ENCODE data around the gene LSS.

GRCh38 chr21:45432379-45433713 is 27.9 kb downstream of the COL18A1 start:
- PRO-cap = no peak

DNA sequence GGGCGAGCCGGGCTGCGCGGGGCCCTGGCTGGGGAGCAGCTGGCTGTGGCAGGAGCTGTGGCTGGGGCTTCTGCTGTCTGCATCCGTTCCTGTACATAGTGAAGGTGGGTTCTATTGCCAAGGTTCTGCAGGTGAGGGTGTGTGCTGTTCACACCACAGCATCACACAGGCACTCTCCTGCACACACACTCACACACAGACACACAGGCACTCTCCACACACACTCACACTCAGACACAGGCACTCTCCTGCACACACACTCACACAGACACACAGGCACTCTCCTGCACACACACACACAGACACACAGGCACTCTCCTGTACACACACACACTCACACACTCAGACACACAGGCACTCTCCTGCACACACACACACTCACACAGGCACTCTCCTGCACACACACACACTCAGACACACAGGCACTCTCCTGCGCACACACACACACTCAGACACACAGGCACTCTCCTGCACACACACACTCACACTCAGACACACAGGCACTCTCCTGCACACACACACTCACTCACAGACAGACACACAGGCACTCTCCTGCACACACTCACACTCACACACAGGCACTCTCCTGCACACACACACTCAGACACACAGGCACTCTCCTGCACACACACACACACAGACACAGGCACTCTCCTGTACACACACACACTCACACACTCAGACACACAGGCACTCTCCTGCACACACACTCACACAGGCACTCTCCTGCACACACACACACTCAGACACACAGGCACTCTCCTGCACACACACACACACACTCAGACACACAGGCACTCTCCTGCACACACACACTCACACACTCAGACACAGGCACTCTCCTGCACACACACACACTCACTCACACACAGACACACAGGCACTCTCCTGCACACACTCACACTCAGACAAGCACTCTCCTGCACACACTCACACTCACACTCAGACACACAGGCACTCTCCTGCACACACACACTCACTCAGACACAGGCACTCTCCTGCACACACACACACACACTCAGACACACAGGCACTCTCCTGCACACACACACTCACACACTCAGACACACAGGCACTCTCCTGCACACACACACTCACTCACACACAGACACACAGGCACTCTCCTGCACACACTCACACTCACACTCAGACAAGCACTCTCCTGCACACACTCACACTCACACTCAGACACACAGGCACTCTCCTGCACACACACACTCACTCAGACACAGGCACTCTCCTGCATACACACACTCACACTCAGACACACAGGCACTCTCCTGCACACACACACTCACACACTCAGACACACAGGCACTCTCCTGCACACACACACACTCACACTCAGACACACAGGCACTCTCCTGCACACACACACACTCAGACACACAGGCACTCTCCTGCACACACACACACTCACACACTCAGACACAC is 32.5 kb downstream of the COL18A1 start:
- PRO-cap = no peak

DNA sequence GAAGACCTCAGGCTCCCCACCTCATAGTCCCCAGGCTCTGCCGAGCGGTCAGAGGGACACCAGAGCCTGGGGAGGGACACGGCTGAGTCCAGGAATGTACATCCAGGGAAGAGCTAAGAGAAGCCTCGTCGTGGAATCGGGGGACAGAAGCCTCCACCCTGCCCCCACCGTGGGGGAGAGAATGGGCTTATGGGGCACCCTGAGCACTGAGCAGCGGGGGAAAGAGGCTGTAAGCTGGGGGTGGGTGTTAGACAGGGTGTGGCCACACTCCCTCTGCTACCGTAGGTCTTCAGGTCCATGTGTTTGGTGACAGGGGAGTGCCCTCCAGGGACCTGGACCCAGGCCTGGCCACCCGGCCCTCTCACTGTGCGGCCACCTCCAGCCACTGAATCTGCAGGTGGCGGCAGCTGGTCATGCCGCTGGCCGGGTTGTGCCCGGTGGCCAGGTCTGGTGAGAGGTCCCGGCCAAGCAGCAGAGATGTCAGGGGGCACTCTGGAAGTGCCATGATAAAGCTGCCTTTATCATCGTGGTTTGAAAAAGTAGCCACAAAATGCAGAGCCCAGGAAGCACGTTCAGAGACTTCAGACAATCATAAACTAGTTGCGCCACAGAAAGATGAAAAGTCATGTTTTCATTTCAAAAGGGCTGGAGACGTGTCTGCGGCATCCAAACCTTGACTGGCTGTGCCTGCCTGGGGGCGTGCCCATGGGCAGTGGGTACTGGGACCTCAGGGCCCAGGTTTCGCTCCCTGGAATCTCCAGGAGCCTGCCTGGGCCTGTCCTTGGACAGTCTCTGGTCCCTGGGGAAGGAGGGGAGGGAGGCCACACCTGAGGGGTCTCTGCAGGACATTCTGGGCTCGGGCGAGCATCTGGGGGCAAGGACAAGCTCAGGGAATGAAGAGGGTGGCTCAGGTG is 44.7 kb downstream of the COL18A1 start:
- PRO-cap = no peak

DNA sequence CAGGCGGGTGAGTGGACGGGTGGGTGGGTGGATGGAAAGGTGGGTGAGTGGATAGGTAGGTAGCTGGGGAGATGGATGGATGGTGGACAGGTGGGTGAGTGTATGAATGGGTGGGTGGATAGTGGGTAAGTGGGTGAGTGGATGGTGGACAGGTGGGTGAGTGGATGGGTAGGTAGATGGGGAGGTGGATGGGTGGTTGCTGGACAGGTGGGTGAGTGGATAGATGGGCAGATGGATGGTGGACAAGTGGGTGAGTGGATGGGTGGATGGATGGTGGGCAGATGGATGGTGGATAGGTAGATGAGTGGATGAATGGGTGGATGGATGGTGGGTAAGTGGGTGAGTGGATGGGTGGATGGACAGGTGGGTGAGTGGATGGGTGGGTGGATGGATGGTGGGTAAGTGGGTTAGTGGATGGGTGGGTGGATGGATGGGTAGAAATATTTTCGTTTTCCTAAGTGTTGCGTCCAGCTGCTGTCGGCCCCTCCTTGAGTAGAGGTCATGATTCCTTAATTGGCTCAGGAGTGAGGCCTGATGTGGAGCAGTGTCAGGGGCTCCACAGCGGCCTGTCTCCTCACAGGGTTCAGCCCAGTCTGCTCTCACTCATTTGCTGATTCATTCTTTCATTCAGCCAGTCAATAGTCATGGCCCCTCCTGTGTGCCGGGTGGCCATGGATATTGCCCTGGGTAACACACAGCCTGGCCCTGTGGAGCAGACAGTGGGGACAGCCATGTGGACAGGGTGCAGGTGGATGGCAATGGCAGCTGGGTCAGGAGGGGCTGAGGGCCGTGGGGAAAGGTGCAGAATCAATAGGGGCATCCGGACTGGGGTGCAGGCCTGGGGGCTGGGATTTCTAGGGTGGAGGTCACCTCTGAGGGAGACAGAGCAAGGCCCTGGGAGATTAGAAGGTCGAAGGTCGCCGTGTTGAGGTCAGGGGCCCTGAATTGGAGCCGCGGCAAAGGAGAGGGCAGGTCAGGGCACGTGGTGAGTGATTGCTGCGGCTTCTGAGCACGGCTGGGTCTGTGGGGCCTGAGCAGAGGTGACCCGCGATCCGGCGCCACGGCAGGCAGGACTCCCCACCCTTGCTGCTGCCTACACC is 33.8 kb downstream of the SLC19A1 start:
- PRO-cap = no peak

DNA sequence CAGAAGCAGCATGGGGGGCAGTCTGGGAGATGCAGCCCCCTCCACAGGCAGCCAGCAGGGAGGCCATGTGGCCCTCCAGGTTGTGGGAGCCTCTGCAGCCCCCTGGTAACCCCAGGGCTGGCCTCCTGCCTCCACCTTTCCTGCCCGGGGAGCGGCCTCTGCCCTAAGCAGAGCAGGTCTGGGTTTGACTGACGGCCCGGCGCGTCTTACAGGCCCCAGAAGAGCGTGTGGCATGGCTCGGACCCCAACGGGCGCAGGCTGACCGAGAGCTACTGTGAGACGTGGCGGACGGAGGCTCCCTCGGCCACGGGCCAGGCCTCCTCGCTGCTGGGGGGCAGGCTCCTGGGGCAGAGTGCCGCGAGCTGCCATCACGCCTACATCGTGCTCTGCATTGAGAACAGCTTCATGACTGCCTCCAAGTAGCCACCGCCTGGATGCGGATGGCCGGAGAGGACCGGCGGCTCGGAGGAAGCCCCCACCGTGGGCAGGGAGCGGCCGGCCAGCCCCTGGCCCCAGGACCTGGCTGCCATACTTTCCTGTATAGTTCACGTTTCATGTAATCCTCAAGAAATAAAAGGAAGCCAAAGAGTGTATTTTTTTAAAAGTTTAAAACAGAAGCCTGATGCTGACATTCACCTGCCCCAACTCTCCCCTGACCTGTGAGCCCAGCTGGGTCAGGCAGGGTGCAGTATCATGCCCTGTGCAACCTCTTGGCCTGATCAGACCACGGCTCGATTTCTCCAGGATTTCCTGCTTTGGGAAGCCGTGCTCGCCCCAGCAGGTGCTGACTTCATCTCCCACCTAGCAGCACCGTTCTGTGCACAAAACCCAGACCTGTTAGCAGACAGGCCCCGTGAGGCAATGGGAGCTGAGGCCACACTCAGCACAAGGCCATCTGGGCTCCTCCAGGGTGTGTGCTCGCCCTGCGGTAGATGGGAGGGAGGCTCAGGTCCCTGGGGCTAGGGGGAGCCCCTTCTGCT is 30.0 kb downstream of the SLC19A1 start:
- PRO-cap = no peak

GRCh38 chr21:45631897-45632441 is 11.6 kb upstream of the PCBP3 start:
- PRO-cap = no peak

GRCh38 chr21:45972433-45973541 is 8.8 kb upstream of the COL6A1 start:
- PRO-cap = bidirectional peak, plus-strand start at chr21:45972965, minus-strand start at chr21:45972891; bidirectional peak, plus-strand start at chr21:45973241, minus-strand start at chr21:45973077; bidirectional peak, plus-strand start at chr21:45973355, minus-strand start at chr21:45973289

DNA sequence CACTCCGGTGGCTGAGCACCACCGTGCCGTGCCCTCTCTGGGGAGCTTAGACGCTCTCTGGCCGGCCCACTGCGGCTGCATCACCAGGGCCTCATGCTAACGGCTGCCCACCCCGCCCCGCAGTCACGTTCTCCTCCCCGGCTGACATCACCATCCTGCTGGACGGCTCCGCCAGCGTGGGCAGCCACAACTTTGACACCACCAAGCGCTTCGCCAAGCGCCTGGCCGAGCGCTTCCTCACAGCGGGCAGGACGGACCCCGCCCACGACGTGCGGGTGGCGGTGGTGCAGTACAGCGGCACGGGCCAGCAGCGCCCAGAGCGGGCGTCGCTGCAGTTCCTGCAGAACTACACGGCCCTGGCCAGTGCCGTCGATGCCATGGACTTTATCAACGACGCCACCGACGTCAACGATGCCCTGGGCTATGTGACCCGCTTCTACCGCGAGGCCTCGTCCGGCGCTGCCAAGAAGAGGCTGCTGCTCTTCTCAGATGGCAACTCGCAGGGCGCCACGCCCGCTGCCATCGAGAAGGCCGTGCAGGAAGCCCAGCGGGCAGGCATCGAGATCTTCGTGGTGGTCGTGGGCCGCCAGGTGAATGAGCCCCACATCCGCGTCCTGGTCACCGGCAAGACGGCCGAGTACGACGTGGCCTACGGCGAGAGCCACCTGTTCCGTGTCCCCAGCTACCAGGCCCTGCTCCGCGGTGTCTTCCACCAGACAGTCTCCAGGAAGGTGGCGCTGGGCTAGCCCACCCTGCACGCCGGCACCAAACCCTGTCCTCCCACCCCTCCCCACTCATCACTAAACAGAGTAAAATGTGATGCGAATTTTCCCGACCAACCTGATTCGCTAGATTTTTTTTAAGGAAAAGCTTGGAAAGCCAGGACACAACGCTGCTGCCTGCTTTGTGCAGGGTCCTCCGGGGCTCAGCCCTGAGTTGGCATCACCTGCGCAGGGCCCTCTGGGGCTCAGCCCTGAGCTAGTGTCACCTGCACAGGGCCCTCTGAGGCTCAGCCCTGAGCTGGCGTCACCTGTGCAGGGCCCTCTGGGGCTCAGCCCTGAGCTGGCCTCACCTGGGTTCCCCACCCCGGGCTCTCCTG is 22.0 kb downstream of the COL6A1 start:
- PRO-cap = no peak

- PRO-cap = no peak
These were observed 24.6 kb downstream of the COL6A1 start for GRCh38 chr21:46006174-46006563.

DNA sequence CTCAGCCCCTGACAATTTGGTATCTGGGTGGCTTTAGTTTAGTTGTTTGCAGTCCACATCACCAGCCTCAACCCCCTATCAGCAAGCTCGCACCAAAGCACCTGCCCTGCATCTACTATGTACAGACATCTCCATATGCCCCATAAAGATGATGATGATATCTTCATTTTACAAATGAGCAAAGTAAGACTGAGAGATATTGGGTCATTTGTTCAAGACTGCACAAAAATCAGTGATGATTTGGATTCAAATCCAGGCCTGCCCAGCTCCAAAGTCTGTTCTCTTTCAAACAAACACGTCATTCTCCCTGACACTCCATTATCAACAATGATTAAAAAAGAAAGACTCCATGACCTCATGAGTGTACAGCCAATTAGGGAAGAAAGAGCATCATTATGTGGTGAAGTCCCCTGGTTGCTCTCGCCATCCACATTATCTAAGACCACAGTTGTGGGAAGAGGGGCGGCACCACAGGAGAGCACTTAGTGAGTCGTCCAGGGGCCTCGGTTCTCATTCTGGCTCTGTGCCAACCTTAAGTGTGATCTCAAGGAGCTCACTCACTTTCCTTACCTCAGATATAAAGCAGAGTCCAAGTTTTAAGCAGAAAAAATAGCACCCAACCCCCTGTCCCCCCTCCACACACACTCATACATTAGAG is 47.5 kb downstream of the COL6A1 start:
- PRO-cap = no peak

- PRO-cap = no peak
These were observed 43.4 kb upstream of the COL6A2 start for GRCh38 chr21:46054393-46055059.

DNA sequence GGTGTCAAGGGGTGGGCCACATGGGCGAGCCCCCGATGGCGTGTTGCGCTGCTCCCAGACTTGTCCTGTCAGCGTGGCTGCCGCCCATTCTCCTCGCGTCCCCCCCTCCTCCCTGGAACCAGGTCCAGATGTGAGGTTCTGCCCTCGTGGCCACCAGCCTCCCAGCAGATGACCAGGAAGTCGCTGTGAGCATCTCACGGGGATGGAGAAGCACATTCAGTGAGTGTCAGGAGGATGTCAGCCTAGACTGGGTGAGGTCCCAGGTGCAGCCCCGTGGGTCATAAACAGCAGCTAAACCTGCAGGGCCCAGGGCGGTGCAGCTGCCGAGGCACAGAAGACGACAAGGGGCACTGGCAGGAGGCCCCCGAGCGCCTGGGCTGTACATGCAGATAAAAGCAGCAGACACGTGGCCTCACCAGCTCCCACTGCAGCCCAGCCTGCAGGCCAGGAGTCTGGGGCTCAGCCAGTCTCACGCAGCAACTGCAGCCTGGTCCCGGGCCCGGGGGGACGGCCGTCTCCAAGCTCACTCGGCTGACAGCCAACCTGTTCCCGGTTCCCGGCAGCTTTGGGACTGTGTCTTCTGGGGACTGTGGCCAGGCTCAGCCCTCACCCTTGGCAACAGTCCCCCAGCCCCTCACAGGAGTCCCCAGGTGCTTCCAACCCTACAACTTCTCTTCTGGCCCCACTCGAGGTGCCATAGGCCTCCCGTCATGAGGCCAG is 17.5 kb upstream of the COL6A2 start:
- PRO-cap = no peak

GRCh38 chr21:46083157-46083836 is 14.6 kb upstream of the COL6A2 start:
- PRO-cap = no peak

- PRO-cap = no peak
These were observed 27.1 kb downstream of the FTCD start for GRCh38 chr21:46128007-46128908.

DNA sequence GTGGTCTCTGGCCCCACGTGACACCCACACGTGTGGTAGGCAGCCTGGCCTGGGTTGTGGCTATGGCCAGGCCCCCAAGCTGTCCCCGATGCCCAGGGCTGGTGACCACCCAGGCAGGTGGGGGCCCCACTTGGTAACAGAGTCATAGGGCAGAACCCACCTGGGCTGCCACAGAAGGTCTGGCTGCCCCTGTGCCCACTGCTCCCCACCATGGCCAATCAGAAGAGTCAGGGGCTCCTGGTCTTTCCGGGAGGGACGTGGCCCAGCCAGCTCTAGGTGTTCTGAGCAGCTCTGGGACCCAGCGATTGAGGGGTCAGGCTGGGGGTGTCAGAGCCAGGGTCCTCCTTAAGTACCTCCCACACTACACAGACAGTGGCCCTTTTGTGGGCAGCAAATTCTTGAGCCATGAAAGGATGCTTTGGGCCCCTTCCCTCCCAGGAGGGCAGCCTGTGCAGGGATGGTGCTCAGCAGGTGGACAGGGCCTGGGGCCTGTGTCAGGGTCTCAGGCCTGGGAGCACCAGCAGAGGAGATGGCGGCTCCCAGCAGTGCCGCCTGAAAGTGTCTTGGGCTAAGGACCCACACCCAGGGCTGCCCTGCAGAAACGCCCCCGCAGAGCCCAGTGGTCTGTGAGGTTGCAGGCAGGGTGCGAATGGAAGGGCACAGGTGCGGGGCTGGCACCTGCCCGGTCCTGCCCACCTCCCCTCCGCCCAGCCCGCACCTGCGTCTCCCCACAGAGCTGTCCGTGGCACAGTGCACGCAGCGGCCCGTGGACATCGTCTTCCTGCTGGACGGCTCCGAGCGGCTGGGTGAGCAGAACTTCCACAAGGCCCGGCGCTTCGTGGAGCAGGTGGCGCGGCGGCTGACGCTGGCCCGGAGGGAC is 23.9 kb downstream of the FTCD start:
- PRO-cap = no peak

DNA sequence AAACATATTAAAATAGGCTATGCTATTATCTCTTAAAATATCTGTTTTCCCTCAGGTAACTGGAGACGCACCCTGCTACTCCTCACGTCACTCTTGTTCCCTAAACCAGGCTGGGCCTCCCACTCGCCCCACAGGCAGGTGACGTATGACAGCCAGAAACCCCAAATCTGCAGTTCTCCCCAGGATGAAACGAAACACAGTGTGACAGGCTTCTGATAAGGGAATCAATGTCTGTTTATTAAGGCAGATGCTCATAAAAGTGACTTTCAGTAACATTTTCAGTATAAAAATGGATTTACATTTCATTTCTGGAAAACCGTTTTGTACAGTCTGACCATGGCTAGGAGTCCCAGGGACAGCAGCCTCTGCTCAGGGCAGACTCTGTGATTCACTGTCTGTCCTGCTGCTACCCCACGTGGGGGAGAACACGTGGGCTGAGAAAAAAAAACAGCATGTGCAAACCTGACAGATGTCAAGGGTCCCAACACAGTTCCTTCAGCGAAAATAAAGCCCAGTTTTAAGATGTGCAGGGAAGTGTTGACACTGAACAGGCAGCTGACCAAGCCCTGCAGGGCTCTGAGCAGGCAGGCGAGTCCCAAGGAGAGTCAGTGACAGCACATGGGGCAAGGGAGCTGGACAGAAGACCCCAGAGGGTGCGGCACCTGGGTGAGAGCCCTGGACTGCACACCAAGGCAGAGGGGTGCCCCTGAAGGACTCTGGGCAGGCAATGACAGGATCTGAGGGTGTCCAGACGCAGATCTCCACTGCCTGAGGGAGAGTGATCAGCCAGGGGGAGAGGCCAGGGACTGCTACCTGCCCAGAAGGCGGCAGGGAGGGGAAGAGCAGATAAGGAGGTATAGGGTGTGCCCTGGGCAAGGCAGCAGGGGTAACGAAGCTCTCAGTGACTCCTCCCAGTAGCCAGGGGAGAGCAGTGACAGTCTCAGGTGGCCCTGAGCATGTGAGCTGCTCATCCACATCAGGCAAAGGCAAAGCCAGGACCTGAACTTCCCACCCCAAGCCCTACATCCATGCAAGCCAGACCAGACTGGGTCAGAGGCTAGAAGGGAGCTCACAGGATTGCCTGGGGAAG is 5.0 kb upstream of the SPATC1L start:
- PRO-cap = no peak

GRCh38 chr21:46228290-46229100 is at the start of gene LSS:
Gene LSS (minus strand): TSS chr21:46228774.
- PRO-cap = unidirectional peak, minus-strand start at chr21:46228659; unidirectional peak, minus-strand start at chr21:46228764

DNA sequence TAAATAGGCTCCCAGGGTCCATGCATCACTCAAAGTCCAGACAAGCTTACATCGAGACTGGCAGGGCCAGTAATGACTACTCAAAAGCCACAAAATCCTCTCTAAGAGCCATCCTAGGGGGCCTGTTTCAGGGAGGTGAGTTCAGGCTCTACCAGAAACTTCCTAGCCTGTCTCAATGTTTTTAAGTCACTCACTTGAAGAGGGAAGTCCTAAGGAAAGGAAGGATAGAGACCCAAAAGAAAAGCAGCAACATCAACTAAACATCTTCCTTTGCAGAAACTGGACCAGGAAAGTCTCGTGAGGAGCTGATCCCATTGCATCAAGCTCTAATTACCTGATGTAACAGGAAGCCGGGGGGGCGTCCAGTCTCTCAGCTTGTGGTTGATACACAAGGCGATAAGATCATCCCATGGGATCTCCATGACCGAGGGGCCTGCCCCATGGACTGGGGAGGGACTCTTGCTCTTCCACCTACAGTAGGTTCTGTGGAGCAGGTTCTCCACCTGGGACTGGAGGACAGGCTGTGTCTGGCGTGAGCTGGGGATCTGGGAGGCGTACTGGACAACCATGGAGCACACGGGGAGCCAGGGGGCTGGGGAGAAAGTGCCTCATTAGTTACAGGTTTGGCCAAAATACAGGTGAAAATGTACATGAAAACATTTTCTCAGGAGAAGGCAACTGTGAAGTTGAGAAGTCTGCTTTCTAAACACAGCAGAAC is 14.7 kb upstream of the LSS start:
- PRO-cap = no peak

DNA sequence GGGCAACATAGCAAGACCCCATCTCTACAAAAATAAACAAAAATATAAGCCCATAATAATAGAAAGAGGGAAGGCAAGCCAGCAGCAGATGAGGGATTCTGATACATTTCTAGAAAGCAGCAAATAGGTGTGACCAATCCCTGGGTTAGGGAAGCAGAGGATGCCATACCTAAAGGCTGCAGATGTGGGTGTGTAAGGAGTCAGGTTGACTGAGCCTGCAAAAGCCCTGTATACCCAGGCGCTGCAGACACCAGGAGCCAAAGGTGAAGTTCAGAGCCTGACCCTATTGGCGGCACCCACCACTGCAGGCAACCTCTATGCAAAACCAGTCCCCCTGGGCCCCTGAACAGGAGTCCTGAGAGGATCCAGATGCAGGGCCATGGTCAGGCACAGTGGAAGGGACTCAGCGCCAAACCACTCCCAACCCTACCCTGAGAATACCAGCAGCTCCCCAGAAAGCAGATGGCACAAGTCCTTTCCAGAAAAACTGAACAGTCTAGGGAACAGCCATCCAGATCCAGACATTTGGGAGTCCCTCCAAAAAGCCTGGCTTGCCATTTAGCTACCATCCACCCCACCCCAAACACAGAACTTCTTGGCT is 19.4 kb upstream of the LSS start:
- PRO-cap = no peak

DNA sequence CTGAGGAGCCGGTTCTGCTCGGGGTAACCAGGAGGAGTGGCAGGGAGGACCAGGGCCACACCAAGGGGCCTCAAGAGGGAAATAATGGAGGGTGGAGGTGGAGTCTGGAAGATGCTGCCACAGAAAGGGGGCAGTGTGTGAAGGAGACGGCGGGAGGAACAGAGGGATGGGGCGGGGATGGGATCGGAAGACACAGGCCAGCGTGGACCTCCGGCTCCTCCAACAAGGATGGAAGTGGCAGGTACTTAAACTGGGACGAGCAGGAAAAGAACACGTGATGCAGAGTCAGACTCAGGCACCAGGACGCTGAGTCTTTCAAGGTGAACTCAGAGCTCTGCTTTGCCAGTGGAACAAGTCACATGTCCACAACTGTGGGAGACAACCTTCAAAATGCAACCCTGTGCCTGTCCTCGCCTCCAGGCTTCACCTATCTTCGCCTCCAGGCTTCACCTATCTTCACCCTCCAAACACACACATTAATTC is 27.7 kb upstream of the LSS start:
- PRO-cap = no peak

Data from endothelial cell (in vitro differentiated cells).